IMR-90 (cell line): ENCODE measurements around the gene DAAM2.

DNA sequence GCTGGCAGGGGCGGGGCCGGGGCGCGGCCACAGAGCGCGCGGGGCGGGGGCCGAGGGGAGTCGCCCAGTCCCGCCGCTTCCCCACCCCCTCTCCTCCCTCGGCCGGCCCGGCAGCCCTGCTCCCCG is 149 bp upstream of the PIM1 start:
- RRBS = no CpG with 5 or more reads among the region's 16 CpGs
CAGE:
- cytosol, long polyA plus RNA = no peak
- long polyA plus RNA = no peak
- nucleus, long polyA plus RNA = no peak

GRCh38 chr6:37173685-37174287 is 3.8 kb downstream of the PIM1 start:
- RRBS = no CpG with 5 or more reads among the region's 8 CpGs
CAGE:
- cytosol, long polyA plus RNA = no peak
- long polyA plus RNA = no peak
- nucleus, long polyA plus RNA = no peak

GRCh38 chr6:37242299-37243246 is 15.0 kb upstream of the TBC1D22B start:
- RRBS = no CpG with 5 or more reads among the region's 2 CpGs
CAGE:
- cytosol, long polyA plus RNA = no peak
- long polyA plus RNA = no peak
- nucleus, long polyA plus RNA = no peak

DNA sequence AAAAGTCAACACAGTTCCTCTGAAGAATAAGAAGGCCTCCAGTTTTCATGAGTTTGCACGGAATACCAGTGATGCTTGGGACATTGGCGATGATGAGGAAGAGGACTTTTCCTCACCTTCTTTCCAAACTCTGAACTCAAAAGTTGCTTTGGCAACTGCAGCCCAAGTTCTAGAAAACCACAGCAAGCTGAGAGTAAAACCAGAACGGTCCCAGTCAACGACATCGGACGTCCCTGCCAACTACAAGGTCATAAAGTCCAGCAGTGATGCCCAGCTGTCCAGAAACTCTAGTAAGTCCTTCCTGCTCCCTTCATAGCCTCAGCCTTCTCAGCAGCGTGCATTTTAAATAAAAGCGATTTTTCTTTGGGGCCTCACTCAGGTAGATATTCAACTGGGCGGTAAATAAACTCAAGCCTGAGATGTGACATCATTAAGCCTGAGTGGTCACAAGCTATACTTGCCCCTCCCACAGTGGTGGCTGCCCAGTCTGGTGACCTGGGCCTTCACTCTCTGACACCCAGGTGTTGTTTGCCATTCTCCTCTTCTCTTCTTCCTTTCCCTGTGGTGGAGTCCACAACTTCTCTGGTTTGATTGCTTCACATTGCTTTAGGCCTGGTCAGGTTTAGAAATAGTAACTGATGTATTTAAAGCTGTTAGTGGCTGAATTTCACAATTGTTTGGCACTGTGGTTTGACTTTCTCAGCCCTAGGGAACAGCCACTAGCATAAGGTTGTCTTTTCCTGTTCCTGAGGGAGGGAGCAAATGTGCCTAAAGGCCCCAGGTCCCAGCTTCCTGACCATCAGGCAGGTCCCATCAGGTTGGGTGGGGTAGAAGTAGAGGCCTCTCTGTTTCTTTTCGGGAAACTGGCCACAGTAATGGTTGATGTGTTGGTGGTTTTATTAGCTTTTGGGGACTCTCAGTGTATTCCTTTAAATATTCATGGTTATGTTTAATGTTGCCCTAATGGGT is 21.7 kb upstream of the TMEM217 start:
- RRBS = no CpG with 5 or more reads among the region's 10 CpGs
CAGE:
- cytosol, long polyA plus RNA = no peak
- long polyA plus RNA = no peak
- nucleus, long polyA plus RNA = no peak

- RRBS = no CpG with 5 or more reads among the region's 5 CpGs
CAGE:
- cytosol, long polyA plus RNA = no peak
- long polyA plus RNA = no peak
- nucleus, long polyA plus RNA = no peak
These were observed 31.9 kb upstream of the TMEM217 start for GRCh38 chr6:37289765-37290332.

DNA sequence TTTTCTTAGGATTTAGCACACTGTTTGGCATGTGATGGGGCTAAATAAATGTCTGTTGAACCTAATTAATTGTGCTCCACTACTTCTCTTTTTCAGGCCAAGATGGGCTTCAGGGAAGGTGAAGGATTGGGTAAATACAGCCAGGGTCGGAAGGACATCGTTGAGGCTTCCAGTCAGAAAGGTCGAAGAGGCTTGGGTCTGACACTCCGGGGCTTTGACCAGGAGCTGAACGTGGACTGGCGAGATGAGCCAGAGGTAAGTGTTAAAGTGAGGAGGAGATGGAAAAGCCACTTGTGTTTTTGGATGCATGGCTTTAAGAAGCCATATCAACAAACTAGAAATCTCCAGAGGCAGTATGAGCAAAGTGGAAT is 13.2 kb downstream of the CMTR1 start:
- RRBS = no CpG with 5 or more reads among the region's 6 CpGs
CAGE:
- cytosol, long polyA plus RNA = no peak
- long polyA plus RNA = no peak
- nucleus, long polyA plus RNA = no peak

- RRBS = no CpG with 5 or more reads among the region's 10 CpGs
CAGE:
- cytosol, long polyA plus RNA = no peak
- long polyA plus RNA = no peak
- nucleus, long polyA plus RNA = no peak
These were observed 21.7 kb downstream of the CMTR1 start for GRCh38 chr6:37454607-37455164.

GRCh38 chr6:37713767-37714041 is 16.0 kb upstream of the MDGA1 start:
- RRBS = no CpG with 5 or more reads among the region's 2 CpGs
CAGE:
- cytosol, long polyA plus RNA = no peak
- long polyA plus RNA = no peak
- nucleus, long polyA plus RNA = no peak

GRCh38 chr6:37783186-37784330 is 36.0 kb upstream of the ZFAND3 start:
- RRBS = 20% methylated on average over 11 of the region's 52 CpGs
CAGE:
- cytosol, long polyA plus RNA = no peak
- long polyA plus RNA = no peak
- nucleus, long polyA plus RNA = no peak

GRCh38 chr6:37822916-37823708 is 3.6 kb downstream of the ZFAND3 start:
- RRBS = no CpG with 5 or more reads among the region's 12 CpGs
CAGE:
- cytosol, long polyA plus RNA = no peak
- long polyA plus RNA = no peak
- nucleus, long polyA plus RNA = no peak

DNA sequence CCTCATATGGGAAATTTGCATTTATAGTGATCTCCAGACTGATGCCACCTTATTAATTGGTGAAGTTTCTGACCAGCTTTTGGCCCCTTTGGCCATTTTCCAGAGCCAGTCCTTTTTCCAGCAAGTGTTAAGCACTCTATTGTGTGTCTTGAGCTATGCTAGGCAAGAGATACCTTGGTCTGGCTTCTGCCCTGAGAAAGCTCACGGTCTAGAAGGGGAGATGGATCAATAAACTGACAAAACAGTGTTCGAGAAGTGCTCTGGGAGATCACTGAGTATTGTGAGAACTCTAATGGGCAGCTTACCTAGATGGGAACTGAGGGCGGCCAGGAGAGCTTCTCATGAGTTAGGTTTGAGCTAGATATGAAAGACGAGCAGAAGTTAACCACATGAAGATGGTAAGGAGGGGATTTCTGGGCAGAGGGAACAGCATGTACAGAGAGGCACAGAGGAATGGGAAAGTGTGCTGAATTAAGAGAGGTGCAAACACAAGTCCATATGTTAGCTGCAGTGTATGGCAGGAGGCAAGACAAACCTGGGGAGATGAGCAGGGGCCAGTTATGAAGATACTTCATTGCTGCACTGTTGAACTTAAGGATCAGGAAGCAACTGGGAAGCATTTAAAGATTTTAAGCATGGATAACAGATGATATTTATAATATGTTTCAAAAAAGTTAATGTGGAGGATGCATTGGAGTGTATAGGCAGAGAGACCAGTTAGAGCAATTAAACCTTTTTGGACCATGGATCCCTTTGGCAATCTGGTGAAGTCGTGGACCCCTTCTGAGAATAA is 12.0 kb downstream of the ZFAND3 start:
- RRBS = no CpG with 5 or more reads among the region's 5 CpGs
CAGE:
- cytosol, long polyA plus RNA = no peak
- long polyA plus RNA = no peak
- nucleus, long polyA plus RNA = start-site peak on the plus strand centred at position 658 of the sequence, 684 bp wide, 23 and 20 reads in 2 replicates

DNA sequence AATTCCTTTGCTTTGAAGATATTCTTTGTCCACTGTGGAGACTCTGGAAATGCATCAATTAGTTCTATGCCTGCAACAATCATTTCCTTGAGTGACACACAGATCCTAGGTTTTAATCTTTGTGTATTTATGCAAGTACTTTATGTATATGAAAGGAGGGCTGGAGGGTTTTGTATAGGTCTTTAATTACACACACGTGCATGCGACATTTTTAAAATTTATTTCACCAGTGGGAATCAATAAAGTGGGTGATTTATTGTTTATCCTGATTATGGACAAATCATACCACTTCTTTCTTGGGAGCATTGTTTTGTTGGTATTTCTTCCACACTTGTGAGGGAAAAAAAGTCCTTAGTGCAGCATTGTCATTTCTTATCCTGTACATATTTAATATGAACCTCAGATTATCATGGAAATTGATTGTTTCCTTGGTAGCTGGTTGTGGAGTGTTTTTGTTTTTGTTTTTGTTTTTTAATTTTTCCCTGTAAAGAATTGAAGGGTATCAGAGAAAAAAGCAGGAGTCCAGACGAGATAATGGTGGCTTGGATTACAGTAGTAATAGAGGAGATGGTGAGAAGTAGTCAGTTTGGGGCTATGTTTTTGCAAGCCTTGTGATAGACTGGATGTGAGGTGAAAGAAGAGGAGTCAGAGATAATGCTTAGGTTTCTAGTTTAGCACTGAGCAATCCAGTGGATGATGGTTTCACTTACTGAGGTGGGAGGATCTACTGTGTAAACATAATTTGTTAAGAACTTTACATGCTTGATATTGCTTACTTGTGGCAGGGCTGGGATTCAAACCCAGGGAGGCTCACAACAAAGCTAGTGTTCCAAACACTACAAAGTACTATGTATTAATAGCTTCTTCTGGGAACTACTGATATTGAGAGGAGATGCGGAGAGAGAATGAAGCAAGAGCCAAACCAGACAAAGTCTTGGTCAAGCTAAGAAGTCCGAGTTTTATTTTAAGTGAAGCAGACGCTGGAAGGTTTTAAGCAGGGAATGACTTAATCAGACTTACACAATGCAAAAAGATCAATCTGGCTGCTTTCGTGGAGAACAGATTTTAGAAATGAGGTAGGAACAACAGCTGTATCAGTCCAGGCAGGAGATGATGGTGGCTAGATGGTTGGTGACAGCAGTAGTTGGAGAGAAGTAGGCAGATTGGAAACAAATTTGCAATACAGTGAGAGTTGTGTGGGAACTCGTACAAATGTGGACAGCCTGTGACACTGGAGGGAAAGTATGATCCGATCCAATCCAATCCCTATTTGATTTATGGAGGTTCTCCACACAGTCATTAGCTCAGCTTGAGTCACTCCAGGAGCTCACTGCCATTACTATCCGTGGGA is 57.9 kb downstream of the ZFAND3 start:
- RRBS = no CpG with 5 or more reads among the region's 10 CpGs
CAGE:
- cytosol, long polyA plus RNA = no peak
- long polyA plus RNA = no peak
- nucleus, long polyA plus RNA = start-site peak on the plus strand centred at position 314 of the sequence, 368 bp wide, 46 and 22 reads in 2 replicates

GRCh38 chr6:38158419-38159186 is 339.1 kb downstream of the ZFAND3 start:
- RRBS = no CpG with 5 or more reads among the region's 18 CpGs
CAGE:
- cytosol, long polyA plus RNA = no peak
- long polyA plus RNA = no peak
- nucleus, long polyA plus RNA = no peak

DNA sequence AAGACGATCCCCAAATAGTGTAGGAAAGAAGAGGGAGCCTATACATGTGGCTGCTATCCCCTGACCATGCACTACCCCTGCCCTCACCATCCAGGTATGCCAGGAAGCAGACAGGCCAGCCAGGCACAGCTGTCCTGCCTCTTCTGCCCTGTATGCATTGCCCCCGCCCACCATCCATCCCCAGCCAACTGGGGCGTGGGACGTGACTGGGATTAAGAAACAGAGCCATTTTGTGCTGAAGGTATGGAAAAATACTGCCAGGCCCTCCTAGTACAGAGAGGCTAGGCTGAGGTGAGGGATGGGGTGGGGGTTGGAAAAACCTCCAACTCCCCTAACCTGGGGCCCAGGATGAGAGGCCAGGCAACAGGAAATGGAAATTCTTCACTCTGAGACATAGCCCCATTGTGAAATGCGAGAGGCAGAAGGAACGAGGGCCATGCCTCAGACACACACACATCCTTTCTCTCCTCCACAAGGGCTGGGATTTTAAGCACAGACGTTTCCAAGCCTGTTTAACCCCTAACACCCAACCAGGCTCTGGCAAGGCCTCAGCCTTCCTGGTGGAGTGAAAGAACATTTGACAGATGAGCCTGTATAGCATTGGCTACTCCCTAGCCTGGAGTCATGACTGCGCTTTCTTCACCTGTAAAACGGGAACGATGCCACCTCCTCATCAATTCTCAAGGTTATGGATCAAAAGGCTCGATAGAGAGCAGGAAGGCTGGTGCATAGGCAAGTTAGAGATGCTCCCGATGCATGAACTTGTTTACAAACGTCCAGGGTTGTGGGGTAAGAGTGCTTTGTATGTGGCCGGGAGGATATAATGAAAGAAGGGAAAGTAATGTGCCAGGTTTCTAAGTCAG is 19.8 kb downstream of the KCNK5 start:
- RRBS = no CpG with 5 or more reads among the region's 14 CpGs
CAGE:
- cytosol, long polyA plus RNA = no peak
- long polyA plus RNA = no peak
- nucleus, long polyA plus RNA = no peak

DNA sequence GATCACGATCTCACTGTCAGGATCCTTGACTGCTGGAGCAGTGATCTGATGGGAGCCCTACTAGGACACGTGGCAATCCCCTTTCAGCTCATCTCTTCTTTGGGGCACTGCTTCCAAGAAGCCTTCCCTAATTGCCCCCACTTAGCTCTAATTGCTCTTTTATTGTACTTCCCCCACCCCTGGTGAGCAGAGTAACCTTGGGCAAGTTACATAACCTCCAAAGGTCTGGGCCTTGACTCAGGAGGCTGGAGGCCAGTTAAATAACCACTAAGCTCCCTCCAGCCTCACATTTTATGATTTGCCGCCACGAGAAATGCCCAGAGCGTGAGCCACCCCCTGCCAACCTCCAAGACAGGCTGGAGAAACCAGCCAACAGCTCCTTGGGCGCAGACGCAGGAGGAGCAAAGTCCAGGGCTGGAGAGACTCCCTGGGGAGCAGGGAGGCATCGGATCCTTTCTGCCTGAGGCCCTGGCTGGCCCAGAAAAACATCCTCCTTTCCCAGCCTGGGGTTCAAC is 11.8 kb downstream of the KCNK5 start:
- RRBS = no CpG with 5 or more reads among the region's 8 CpGs
CAGE:
- cytosol, long polyA plus RNA = no peak
- long polyA plus RNA = no peak
- nucleus, long polyA plus RNA = no peak

DNA sequence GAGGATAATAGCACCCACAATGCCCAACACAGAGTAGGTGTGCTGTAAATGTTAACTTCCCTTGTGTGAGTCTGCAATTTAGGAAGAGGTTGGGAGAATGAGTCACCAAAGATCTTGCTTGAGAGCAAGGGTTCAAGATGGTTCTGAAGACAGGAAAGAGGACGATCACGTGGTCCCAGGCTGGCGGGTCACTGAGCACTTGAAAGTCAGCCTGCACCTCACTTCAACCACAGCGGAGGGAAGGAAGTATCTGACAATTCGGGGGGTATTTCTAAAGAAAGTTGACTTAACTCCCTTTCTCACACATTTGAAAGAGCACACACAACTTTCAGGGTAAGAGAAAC is 3.2 kb downstream of the KCNK5 start:
- RRBS = no CpG with 5 or more reads among the region's 5 CpGs
CAGE:
- cytosol, long polyA plus RNA = no peak
- long polyA plus RNA = no peak
- nucleus, long polyA plus RNA = no peak

DNA sequence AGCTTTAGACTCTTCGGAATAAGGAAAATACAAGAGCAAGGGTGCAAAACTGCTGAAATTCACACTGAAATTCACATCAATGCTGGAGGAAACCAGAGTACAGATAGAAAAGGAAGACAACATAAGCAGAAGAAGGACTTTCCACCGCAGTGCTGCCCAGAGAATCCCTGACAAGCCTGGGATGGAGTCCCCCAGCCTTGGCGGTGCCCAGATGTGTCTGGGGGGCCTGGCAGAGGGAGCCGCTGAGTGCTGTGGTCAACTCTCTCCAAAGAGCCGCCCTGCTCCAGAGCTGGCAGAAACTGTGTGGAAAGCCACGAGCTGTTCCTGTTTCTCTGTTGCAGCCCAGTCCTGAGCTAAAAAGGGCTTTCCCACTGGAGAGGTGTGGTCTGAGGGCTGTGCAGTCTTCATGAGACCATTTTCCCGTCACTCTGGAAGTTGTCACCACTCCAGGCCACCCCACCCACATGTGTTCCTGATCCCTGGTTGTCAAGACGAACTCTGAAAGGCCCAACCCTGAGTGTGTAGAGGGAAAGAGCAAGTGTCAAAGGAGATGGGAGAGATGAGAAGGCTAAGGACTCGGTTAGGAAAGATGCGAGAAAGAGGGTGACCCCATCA is 99.7 kb upstream of the KCNK16 start:
- RRBS = no CpG with 5 or more reads among the region's 10 CpGs
CAGE:
- cytosol, long polyA plus RNA = no peak
- long polyA plus RNA = no peak
- nucleus, long polyA plus RNA = no peak

DNA sequence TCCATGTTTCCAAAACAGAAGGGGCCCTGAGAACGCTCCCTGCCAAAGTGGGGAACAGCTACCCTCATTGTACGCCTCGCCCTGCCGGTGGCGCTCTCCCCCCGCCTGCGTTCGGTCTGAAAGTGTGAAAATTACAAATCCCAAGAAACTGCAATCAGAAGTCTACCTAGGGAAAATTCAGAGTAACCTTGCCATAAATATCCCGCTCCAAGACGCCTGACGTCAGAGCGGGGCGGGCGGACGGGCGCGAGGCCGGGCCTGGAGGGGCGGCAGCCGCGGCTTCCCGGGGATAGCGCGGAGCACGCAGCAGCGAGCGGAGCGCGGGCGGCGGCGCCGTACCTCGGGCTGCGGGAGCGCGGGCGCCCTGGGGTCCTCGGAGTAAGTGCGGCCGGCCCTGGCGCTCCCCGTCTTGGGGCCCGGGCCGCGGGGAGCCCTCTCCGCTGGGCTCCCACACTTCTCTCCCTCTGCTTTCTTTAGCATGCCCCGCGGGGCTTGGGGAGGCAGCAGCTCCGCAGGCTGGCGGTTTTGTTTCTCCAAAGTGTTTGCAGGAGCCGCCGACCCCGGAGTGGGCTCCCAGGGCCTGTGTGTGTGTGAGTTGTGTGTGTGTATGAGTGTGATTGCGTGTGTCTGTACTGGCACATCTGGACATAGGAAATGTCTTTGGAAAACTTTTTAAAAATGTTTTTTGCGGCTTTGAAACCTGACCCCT is at the start of gene DAAM2:
TSS of gene DAAM2 (plus strand) at position 289 of the 709 bp plus-strand sequence.
- RRBS = under 1% methylated on average over 11 of the region's 56 CpGs
CAGE:
- cytosol, long polyA plus RNA = start-site peak on the plus strand centred at position 287 of the sequence, 37 bp wide, 88 and 61 reads in 2 replicates
- long polyA plus RNA = no peak
- nucleus, long polyA plus RNA = start-site peak on the plus strand centred at position 291 of the sequence, 52 bp wide, 44 and 232 reads in 2 replicates

CAGE:
- cytosol, long polyA plus RNA = no peak
- long polyA plus RNA = no peak
- nucleus, long polyA plus RNA = no peak
These were observed 4.0 kb upstream of the MOCS1 start for GRCh38 chr6:39938223-39938693.

GRCh38 chr6:39979411-39979779 is 45.1 kb upstream of the MOCS1 start:
- RRBS = no CpG with 5 or more reads among the region's 2 CpGs
CAGE:
- cytosol, long polyA plus RNA = no peak
- long polyA plus RNA = no peak
- nucleus, long polyA plus RNA = no peak